A375 (cell line): ENCODE measurements around the genes CDH15 and SPATA33.

DNA sequence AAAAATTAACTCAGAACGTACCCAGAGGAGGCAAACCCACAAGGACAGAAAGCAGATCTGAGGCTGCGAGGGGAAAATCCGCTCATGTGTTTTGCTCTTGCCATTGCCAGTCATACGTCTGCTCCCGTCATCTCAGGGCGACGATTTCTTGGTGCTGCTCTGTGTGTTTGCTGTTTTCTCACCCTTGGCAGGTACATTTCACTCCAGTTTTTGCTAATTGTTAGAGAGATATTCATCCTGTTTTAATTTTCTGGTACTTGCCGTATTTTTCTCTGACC lies 33.4 kb upstream of the ACSF3 start:
- RAMPAGE, long total RNA: no peak

- RAMPAGE, long total RNA: no peak
Measured at GRCh38 chr16:89171048-89172060, at the start of gene CDH15. CDH15 (plus strand) TSS chr16:89171748.

DNA sequence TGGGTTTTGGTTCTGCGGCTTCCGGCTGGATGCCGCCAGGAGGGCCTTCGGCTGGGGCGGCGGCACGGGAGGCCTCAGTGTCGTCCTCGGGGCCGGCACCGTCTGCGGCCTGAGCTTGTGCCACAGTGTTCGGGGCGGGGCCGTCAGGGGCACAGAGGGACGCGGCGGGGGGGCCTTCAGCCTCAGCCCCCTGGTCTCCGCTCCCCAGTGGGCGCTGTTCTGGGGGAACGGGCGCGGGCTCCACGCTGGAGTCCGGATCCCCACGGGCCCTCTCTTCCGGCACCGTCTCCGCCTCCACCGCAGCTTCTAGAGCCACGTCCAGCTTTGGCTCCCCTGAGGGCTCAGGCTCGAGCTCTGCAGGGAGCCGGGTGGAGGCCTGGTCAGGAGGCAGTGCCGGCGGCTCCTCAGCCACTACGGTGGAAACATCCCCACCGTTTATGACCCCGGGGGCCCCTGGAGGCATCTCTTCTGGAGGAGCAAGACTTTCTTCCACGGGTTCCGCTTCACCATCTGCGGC lies 62.1 kb downstream of the ZNF778 start:
- RAMPAGE, long total RNA: no peak

GRCh38 chr16:89282270-89282870 lies 64.9 kb downstream of the ZNF778 start:
- RAMPAGE, long total RNA: no peak

DNA sequence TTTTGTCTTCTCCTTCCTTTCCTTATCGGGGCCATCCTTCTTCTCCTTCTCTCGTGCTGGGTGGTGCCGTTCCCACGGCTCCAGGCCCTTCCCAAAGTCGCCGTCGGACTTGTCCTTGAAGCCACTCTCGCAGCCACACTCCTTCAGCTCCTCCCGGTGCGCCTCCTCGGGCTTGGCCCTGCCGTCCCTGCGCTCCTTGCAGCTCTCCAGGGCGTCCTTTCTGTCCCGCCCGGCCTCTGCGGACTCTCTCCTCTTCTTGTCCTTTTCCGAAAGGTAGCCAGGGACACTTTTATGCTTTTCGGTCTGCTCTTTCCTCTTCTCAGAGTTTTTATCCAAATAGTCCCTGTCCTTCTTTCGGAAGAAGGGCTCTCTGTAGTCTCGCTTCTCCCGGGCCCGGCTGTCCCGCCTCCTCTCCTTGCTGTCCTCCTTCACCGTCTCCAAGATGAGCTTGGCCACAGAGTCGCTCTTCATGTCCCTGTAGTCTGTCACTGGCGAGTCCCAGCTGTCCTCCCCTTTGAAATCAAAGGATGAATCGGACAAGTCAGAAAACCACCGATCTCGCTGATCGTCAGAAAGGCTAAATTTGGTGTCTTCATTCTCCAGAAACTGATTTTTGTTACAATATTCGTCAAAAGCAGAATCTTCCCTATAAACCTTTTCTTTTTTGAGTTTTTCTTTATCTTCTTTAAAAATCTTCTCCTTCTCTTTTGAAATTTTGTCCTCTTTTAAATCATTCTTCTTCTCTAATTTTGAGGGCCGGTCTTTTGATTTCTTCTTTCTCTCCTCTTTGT lies 66.2 kb downstream of the ZNF778 start:
- RAMPAGE, long total RNA: no peak

DNA sequence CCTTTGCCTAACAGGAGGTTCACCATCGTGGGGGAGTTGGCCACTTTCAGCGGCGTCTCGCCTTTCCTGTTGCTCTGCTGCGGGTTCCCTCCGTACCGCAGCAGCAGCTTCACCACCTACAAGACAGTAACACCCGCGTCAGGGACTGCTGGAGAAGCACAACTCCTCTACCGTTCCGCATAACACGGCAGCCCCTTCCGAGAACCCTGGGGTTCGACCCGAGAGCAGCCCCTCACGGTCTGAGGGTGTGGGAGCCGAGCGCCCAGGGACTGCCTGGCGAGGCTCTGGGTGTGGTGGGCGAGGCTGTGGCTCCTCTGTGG lies 68.5 kb downstream of the ZNF778 start:
- RAMPAGE, long total RNA: no peak

GRCh38 chr16:89319561-89320692 lies 102.4 kb downstream of the ZNF778 start:
- RAMPAGE, long total RNA: no peak

GRCh38 chr16:89362152-89362735 lies 128.1 kb downstream of the ANKRD11 start:
- RAMPAGE, long total RNA: no peak

DNA sequence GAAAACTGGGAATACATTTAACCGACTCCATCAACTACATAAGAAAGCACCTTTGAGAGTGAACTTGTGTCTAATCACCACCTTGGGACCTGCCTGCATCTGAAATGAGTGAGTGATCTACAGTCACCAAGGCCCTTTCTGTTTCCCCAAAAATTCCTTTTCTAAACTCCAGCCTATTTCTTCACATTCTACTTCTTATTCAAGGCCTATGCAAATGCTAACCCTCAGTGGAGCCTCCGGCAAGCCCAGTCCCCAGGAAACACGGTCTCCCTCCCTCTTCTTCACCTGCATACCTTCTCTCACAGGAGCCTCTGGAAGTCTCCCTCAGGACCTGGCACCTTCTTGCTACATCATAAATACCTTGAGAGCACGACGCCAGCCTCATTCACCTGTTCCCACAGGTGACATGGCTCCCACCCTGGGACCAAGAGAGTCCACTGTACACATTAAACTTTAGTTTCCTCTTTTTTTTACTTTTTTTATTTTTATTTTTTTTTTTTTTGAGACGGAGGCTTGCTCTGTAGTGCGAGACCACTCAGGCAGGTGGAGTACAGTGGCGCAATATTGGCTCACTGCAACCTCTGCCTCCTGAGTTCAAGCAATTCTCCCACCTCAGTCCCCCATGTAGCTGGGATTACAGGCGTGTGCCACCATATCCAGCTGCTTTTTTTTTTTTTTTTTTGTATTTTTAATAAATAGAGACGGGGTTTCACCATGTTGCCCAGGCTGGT lies 97.4 kb downstream of the ANKRD11 start:
- RAMPAGE, long total RNA: no peak

DNA sequence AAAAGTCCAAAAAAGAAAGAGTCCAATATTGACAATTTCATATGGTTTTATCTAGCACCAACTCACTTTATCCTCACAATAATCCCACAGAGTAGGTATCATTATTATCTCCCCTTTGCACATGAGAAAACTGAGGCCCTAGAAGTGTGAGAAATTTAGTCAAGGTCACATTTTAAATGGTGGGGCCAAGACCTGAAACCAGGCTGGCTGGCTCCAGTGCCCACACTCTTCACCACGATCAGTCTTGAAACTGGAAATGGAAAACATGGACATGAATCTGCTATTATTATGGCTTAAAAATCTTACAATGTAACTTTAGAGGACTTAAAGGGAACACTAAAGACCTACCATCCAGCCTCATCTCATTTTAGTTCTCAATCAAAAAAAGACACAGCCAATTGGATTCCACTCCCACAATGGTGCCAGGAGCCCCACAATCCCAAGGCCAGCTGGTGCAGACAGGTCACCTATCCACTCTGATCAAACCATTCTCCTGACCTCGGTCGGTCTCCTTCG lies 65.2 kb downstream of the ANKRD11 start:
- RAMPAGE, long total RNA: no peak

DNA sequence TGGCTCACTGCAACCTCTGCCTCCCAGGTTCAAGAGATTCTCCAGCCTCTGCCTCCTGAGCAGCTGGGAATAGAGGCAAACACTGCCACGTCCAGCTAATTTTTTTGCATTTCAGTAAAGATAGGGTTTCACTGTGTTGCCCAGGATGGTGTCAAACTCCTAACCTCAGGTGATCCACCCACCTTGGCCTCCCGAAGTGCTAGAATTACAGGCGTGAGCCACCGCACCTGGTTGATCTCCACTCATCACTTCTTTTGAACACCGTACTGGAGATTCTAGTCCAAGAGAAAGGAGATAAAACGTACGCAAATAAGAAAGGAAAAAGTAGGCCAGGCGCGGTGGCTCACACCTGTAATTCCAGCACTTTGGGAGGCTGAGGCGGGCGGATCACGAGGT lies 21.1 kb downstream of the ANKRD11 start:
- RAMPAGE, long total RNA: no peak

DNA sequence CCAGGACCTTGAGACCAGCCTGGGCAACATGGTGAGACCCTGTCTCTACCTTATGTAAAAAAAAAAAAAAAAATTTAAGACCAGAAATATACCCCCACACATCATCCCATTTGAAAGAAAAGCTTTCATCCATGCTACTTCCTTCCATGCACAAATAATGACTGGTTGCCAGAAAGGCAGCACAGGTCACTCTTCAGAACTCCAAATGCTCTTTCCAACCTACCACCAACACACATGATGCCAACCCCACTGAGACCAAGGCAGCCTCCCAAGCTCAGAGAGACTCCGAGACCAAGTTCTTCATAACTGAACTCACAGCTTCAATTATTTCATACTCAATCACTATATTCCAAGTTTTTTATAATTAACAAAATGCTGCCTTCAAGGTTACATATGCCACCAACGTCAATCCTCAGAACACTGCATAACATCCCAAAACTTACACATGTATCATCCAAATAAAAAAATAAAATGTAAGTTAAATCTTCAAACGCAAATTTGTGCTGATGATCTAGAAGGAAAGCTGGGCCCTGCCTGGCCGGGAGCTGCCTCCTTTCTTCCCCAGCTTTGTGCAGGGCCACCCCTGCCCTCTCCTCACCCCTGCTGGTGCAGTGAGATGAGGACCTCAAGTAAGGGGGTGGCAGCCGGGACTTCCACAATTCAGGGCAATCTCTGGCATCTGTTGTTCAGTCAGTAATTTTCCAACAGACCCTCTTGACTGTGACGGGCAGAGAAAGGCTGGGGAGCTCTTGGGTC lies 15.8 kb downstream of the ANKRD11 start:
- RAMPAGE, long total RNA: no peak

GRCh38 chr16:89502164-89502920 lies 5.9 kb upstream of the SPG7 start:
- RAMPAGE, long total RNA: no peak

GRCh38 chr16:89563893-89564288 lies 3.4 kb downstream of the RPL13 start:
- RAMPAGE, long total RNA: no peak

DNA sequence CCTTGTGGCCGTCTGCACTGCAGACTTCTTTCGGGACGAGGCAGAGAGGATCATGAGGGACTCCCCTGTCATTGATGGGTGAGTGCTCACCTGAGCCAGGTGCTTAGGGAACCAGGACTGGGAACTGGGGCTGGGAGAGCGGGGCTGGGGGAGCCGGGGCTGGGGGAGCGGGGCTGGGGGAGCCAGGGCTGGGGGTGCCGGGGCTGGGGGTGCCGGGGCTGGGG lies 16.9 kb downstream of the DPEP1 start:
- RAMPAGE, long total RNA: no peak

GRCh38 chr16:89644010-89644758 lies 13.3 kb downstream of the CHMP1A start:
- RAMPAGE, long total RNA: no peak

DNA sequence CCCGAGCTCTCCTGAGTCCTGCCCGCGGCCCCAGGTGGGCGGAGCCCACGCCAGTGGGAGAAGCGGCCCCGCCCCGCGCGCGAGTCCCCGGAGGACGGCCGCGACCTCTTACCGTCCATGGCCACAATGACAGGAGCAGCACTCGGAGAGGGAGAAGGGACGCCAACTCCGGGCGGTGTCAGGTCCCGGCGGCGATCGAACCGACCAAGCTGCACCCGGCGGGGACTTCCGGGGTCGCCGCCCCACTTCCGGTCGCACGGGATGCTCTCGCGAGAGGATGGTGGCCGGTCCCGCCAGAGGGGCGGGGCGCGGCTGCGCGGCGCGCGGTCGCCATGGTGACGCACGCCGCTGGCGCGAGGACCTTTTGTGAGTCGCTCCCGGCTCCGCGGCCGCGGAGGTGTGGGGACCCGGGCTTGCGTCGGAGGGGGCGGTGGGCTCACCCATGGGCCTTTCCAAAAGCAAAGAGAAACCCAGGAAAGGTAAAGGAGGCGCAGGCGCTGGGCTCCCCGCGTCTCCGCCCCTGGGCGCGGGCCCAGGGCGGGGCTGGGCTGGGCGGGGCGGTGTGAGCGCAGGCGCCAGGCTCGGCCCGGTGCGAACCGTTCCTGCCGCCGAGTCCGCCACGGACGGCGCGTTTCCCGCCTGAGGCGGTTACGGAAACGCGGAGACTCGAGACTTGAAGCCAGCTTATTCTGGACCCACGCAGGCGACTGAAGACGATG lies at the start of gene SPATA33:
TSS of gene SPATA33 (plus strand) at position 367 of the 719 bp plus-strand sequence.
- RAMPAGE, long total RNA: no peak

DNA sequence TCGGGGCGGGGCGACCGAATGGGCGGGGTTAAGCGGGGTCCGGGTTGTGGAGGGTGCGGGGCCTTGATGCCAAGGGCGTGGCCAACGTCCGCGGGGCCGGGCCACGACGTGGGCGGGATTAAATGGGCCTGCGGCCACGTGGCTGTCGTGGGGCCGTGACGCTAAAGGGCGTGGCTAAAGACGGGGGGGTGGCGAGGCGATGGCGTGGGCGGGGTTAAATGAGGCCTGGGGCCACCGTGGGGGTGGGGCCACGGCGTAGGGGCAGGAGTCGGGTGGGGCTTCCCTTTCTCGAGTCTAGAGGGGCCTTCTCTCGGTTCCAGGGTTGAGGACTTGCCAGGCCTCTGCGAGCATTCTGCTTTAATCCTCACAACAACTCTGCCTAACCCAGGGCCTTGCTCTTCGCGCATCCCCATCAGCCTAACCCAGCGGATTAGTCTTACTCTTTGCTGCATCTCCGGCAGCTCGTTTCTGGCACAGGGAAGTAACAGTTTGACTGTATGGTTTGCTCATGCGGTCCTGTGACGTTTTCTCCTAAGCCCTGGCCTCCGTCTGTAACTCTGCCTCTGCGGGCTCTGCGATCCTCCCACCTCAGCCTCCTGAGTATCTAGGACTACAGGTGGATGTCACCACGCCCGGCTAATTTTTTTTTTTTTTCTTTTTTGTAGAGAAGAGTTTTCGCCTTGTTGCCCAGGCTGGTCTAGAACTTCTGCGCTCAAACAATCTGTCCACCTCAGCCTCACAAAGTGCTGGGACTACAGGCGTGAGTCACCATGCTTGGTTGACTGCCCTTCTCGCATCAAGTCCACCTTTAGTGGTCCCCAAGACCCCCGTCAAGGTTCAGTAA lies 964 bp downstream of the TCF25 start:
- RAMPAGE, long total RNA: no peak

- RAMPAGE, long total RNA: no peak
Measured at GRCh38 chr16:89883186-89883722, 9.9 kb downstream of the TCF25 start.

DNA sequence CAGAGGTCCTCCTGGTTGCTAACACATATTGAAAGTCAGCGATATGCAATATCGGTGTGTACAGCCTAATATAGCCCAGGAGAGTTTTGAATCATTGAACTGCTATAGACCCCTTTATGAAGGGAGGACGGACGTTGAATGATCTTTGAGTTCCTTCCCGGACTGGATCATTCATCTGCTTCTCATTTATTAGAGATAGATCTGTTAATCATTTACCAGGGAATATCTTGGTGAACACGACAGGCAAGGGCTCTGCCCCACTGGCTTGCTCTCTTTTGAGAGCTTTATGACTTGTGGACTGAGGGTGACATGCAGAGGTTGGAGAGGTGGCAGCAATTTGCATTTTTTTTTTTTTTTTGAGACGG lies 25.3 kb downstream of the DEF8 start:
- RAMPAGE, long total RNA: no peak